Parotid gland (tissue), 1 donor: ENCODE data around the genes DCAF12L1 and GPR119.

GRCh38 chrX:120304120-120304659 is 7.1 kb downstream of the TMEM255A start:
- PRO-cap = no peak

DNA sequence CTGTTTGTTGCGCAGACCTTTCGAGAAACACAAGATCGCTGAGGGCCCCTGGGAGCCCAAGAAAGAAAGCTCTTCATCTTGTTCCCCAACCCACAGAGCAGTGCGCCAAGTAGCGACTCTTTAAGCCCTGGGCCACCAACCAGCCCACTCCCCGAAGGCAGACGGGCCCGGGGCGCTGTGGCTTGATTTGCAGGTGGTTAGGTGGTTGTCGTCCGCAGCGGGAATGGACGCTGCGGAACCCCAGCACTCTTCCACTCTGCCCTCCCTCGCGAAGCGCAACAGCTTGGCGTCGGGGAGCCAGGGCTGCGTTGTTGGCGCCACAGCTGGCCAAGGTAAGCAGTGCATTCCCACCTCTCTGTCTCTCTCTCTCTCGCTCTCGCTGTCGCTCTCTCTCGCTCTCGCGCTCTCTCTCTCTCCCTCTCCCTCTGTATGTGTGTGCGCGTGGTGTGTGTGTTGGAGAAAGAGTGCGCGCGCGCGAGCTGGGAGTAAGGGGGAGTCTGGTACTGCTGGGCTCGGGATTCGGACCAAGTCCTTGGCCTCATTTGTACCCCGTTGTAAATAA is 1.9 kb downstream of the TMEM255A start:
- PRO-cap = no peak

- PRO-cap = no peak
Observed at GRCh38 chrX:120430256-120430681, 38.8 kb downstream of the LAMP2 start.

GRCh38 chrX:120457510-120458302 is 11.4 kb downstream of the LAMP2 start:
- PRO-cap = no peak

- PRO-cap = no peak
Observed at GRCh38 chrX:120538005-120538531, 22.7 kb downstream of the CUL4B start.

- PRO-cap = unidirectional peak, plus-strand start at chrX:122132112
Observed at GRCh38 chrX:122131960-122132309, 1052.1 kb upstream of the GRIA3 start.

- PRO-cap = no peak
Observed at GRCh38 chrX:122840140-122840582, 343.9 kb upstream of the GRIA3 start.

DNA sequence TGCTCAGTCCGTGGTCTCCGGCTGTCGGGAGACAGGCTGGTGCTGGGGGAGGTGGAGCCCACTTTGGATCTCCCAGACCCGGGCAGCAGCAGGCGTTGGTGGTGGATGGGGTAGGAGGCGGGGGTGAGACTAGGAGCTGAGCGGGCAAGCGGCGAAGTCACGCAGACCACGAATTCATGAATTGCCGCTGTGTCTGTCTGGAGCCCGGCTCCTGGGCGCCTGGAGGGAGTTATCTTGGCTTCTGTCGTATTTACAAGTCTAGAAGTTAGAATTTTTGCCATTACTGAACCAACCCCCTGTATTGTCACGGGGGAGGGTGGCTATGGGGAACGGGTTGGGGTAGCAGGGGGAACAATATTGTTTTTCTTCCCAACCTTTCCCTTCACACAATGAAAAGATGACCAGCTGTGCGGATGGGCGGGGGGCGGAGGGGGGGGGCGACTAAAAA is 1.0 kb downstream of the GRIA3 start:
- PRO-cap = no peak

GRCh38 chrX:123824791-123825391 is 35.0 kb upstream of the XIAP start:
- PRO-cap = no peak

DNA sequence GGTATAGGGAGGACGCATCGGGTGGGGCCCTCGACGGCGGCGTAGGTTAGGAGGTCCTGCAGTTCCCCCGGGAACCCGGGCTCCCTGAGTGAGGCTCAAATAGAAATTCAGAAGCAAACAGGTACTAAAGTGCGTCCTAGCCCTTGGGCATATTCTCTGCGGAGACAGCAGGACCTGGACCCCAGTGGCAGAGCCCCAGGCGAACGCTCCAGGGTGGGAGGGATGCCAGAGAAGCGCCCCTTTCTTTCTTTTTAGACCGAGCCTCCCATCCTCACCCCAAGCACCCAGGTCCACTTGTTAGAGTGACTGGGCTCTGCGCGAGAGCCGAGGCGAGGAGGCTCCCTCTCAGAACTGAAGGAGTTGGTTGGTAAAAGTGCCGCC is 116.6 kb upstream of the TEX13C start:
- PRO-cap = no peak

DNA sequence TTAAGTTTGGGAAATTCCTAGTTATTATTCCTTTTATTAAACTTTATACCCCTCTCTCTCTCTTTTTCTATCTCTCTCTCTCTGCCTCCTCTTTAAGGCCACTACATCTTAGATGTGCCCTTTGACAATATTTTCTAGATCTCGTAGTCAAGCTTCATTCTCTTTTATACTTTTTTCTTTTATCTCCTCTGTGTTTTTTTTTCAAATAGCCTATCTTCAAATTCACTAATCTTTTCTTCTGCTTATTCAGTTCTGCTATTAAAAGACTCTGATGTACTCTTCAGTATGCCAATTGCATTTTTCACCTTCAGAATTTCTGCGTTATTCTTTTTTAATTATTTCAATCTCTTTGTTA is 402.0 kb downstream of the DCAF12L2 start:
- PRO-cap = no peak

GRCh38 chrX:126552706-126553251 is at the start of gene DCAF12L1:
DCAF12L1 (minus strand) TSS chrX:126552814.
- PRO-cap = no peak

DNA sequence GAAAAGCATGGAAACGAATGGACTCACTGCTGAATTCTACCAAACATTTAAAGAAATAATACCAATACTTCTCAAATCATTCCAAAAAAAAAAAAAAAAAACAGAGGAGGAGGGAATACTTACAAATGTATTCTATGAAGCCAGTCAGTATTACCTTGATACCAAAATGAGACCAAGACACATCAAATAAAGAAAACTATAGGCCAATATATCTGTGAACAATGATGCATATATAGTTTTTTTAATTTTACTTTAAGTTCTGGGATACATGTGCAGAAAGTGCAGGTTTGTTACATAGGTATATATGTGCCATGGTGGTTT is 339.4 kb downstream of the ACTRT1 start:
- PRO-cap = unidirectional peak, plus-strand start at position 88 of the sequence

- PRO-cap = no peak
Observed at GRCh38 chrX:129736482-129737021, 2.2 kb upstream of the XPNPEP2 start.

DNA sequence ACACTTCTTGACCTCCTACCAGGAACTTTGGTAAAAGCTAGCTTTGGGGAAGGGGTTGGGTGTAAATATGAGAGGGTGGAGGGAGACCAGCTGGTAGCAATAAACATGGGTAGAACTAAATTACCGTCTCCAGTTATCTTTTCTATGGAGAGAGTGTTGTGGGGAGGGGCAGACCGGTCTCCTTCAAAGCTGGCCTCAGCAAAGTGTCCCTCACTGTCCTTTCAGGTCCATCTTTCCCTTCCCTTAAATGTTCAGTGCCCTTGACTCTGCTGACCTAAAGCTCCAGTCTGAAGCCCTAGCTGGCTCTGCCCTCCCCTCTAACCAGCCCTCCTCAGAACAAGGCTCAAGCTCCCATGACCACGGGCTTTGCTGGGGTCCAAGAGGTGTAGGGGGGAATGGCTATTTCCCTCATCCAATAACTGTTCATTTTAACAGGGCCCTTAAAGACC is 15.4 kb downstream of the SASH3 start:
- PRO-cap = no peak

DNA sequence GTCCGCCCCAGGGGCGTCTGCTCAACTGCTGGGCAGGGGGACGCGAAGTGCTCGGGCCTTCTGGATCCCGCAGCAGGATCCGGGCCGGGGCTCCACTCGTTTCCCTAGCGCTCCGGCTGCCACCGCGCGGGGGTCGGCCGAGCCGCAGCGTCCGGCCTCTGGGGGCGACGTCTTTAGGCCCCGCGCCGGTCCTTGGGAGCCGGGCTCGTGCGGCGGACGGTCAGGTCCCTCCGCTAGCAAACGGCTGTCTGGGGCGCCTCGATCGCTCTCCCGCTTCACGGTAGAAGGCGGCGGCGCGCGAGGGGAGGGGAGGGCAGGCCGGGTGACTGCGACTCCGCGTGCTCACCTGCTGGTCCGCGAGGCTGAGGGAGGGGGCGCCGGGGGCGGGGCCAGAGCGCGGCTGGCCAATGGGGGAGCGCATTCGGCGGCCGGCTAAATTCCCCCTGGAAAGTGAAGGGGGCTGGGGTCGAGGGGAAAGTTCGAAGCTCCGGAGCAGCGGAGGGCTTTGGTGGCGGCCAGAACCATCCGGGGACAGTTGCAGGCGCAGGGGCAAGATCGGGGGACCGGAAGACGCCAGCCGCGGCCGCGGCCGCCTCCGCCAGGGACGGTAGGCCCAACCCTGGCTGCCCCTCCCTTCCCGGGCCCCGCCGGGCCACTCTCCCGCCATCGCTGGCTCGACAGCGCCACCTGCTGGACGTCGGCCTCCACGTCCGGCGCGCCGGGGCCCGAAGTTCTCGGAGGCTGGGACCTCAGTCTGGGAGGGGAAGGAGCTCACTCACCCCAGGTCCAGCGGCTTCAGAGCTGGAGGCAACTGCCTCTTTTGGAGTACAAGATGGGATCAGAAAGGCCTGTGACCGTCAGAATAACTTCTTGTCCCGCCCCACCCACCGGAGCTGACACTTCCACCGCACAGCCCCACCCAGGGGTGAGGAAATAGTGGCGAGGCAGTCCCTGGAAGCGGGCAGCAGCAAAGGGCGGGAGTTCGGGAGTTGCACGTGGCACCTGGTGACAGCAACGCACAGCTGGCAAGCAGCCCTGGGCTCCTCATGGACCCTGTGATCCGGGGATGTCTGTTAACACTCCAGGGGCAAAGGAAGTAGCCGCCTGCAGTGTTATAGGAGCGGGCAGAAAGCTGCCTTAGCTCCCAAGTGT is 49.9 kb downstream of the ELF4 start:
- PRO-cap = unidirectional peak, plus-strand start at position 752 of the sequence

GRCh38 chrX:130095324-130096116 is 14.8 kb downstream of the ELF4 start:
- PRO-cap = no peak

- PRO-cap = no peak
Observed at GRCh38 chrX:130267338-130267826, 1.3 kb downstream of the ZNF280C start.

- PRO-cap = no peak
Observed at GRCh38 chrX:130385498-130385927, at the start of gene GPR119. GPR119 (minus strand) TSS chrX:130385674.

- PRO-cap = no peak
Observed at GRCh38 chrX:130411196-130411598, 9.4 kb downstream of the RBMX2 start.